NCI-H460 (cell line): ENCODE results near the gene PLEKHO2.

DNA sequence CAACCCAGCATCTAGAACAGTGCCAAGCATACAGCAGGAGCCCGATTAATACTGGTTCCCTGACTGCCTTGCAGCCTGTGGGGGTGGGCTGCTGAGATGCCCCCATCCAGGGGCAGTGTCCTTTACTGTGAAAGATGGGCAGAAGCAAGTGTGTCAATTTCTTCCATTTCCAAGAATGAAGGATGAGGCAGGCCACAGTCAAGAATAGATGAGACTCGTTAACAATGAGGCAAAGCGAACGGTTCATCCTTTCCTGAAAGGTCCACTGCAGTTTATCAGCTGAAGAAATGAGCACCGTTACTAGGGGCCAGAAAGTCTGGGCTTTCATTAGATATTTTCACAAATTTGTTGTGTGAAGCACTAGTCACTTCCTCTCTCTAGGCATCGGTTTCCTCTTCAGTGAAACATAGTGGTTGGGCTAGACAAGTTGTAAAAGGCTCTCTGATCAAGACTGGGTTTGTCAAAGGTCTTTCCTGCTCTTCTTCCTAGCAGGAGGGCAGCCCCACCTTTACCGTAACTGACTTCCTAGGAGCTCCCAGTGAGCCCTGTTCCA is 72.1 kb upstream of the HERC1 start:
RAMPAGE:
- cytosol, long total RNA = no peak
- long total RNA = no peak
- nucleus, long total RNA = no peak

DNA sequence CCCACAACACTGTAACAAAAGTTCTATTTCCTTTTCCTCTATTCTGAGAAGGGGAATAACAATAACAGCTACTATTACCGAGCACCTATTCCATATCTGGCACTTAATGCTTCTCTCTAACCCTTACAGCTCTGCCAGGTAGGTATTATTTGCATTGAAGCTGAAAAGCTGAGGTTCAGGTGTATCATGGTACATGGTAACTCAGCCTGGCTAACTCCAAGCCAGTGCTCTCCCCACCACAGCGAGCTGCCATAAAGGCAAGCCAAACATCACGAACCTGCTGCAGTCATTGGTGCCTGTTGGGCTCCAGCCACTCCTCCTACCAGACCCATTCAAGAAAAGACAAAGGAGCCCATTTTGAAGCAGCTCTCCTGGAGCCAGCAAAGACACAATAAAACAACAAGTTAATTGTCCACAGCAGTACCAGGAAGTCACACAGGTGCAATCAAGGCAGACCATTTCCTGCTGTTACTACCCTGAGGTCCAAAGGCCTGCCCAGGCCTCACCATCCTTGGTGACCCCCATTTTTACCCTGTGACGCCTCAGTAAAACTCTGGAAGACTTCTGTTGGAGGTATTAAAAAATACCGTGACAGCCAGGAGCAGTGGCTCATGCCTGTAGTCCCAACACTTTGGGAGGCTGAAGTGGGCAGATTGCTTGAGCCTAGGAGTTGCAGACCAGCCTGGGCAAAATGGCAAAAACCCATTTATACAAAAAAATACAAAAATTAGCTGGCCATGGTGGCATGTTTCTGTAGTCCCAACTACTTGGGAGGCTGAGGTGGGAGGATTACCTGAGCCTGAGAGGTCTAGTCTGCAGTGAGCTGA is 77.5 kb downstream of the DAPK2 start:
RAMPAGE:
- cytosol, long total RNA = no peak
- long total RNA = no peak
- nucleus, long total RNA = no peak

RAMPAGE:
- cytosol, long total RNA = no peak
- long total RNA = no peak
- nucleus, long total RNA = no peak
These were observed 62.7 kb downstream of the DAPK2 start for GRCh38 chr15:63983585-63983954.

RAMPAGE:
- cytosol, long total RNA = no peak
- long total RNA = no peak
- nucleus, long total RNA = no peak
These were observed 35.6 kb downstream of the DAPK2 start for GRCh38 chr15:64010616-64011243.

RAMPAGE:
- cytosol, long total RNA = no peak
- long total RNA = no peak
- nucleus, long total RNA = no peak
These were observed 28.6 kb downstream of the DAPK2 start for GRCh38 chr15:64017572-64018297.

DNA sequence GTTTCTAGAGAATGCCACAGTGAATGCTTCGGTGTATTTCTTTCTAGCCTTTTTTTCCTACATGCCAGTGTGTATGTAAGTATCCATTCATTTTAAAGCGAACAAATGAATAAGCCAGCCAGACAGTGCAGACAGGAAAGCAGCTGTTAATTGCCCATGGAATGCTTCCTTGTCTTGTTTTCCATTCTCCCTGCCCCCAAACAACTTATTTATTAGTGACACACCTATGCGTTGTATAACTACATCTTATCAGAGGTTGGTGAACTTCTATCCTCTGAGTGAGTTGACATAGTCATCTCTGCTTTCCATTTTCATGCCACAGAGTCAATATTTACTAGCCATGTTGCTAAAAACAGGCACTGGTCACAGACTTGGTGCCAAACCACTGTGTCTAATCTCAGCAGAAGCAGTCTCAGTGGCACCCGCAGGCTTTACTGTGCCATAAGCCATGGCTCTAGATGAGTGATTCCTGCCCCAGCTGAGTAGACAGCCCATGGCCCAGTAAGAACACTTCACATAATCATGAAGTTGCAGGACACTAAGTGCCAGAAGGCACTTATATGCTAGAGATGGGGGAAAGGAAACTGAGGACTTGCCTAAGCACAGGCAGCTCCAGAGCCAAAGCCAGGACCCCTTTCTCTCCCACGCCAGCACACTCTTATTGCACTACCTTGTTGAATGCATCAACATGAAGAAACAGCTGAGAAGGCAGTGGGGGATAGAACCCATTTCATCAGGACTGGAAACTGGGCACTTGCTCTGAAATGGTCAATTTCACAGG is 26.5 kb downstream of the DAPK2 start:
RAMPAGE:
- cytosol, long total RNA = no peak
- long total RNA = no peak
- nucleus, long total RNA = no peak

DNA sequence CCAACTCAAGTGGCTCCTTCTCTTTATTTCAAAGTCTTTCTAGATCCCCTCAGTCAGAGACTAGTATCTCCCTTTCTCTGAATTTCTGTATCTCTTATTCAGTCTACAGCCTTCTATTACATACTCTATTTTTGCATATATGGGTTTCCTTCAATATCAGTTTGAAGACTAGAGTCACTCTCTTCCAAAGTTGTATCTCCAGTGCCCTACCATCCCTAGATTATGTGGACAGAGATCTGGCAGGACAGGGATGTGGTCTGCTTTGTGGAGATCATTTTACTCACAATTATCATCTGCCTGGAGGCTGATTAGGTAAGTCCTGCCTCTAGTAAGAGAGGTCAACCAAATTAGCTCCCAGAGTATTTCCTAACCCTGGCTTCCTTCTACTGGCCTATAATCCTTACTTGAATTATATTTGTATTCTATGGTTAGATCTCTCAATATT is 1.2 kb downstream of the CIAO2A start:
RAMPAGE:
- cytosol, long total RNA = no peak
- long total RNA = no peak
- nucleus, long total RNA = no peak

RAMPAGE:
- cytosol, long total RNA = no peak
- long total RNA = no peak
- nucleus, long total RNA = no peak
These were observed 15.3 kb downstream of the SNX1 start for GRCh38 chr15:64110987-64111485.

DNA sequence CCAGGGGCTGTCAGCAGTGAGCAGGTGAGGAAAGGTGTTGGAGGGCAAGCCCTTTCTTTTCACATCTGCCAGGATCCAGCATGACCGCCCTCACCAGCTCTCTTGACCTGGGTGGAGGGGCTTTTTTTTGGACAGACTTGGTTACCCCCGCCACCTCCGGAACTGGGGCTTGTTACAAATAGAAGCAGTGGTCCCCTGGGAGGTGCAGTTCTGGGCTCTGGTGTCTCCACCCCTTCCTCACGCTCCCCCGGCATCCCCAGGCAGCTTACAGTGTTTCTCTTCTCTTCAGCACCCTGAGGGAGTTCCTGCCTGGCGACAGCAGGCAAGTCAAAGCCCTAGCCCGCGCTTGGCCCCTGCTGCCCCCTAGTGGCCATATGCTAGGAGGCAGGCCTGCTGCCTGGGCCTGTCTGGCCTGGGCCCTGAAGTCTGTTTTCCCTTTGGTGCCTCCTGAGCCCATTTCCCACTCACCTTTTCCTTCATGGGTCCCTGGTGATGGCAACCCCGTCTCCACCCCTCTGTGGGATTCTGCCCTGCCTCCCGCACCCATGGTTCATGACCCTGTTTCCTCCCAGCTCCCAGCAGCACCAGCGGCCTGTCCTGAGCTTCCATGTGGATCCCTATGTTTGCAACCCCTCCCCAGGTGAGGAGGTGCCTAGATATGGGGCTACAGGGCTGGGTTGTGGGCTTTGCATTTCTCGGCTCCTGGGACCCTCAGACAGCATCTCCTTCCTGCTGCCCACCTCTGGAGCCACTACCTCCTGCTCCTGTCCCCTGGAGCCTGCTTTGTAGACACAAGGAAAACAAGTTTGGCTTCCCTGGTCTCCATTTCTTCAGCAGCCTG is 2.1 kb downstream of the SNX22 start:
RAMPAGE:
- cytosol, long total RNA = no peak
- long total RNA = no peak
- nucleus, long total RNA = no peak

DNA sequence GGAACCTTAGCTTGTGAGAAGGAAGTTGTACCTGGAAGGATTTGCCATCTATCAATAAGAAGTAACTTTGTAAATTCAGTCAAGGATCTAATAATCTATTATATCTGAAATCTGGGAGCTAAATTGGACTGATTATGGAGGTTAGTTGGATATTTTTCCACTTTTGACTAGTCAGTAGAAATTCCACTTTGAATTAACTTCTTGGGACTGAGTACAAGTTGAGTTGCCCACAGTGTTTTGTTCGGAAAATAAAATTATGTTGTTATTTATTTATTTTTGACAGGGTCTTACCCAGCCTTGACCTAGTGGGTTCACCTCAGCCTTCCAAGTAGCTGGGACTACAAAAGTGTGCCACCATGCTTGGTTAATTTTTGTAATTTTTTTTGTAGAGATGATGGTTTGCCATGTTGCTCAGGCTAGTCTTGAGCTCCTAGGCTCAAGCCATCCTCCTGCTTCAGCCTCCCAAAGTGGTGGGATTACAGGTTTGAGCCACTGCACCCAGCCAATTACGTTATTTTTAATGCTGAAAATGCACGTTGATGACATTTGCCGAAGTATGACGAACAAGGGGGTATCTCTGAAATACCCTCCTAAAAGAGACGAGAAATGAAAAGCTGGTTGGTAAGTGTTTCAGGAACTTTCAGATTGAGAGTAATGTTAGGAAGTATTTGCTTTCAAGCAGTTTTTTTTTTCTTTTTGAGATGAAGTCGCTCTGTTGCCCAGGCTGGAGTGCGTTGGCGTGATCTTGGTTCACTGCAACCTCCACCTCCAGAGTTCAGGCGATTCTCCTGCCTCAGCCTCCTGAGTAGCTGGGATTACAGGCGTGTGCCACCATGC is 9.7 kb downstream of the ZNF609 start:
RAMPAGE:
- cytosol, long total RNA = no peak
- long total RNA = no peak
- nucleus, long total RNA = no peak

DNA sequence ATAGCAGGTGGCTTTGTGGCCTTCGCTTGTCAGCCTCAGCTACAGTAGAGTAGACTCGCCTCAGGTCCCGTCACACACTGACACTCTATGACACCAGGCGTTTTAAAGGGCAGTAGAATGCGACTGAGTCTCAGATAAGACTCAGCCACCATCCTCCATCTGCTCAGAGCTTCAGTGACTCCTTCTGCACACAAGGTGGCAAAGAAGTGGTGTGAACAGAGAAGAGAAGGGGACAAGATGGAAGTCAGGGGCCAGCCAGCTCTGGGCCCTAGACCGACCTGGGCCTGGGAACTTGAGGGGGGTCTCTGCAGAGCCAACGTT is 12.8 kb downstream of the RBPMS2 start:
RAMPAGE:
- cytosol, long total RNA = no peak
- long total RNA = no peak
- nucleus, long total RNA = no peak

RAMPAGE:
- cytosol, long total RNA = no peak
- long total RNA = no peak
- nucleus, long total RNA = no peak
These were observed 727 bp downstream of the RBPMS2 start for GRCh38 chr15:64774567-64775157.

DNA sequence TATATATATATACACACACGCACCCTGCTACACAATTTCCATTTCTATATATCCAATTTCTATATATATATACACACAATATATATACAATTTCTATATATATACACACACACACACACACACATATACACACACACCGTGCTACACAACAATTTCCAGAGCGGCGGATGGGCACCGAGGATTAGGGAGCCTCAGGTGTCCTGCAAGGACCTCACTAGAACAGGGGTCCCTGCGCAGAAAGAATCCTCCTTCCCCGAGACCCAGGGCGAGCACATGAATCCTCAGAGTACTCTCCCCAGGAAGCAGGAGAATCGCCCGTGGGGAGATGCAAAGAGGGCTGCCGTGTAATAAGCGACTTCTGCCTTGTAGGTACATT is 563 bp downstream of the PIF1 start:
RAMPAGE:
- cytosol, long total RNA = no peak
- long total RNA = no peak
- nucleus, long total RNA = no peak

RAMPAGE:
- cytosol, long total RNA = no peak
- long total RNA = no peak
- nucleus, long total RNA = no peak
These were observed at the start of gene PLEKHO2 for GRCh38 chr15:64841143-64842038. PLEKHO2 (plus strand) TSS chr15:64841915.

RAMPAGE:
- cytosol, long total RNA = no peak
- long total RNA = no peak
- nucleus, long total RNA = no peak
These were observed 1.2 kb downstream of the MTFMT start for GRCh38 chr15:65028314-65028626.

RAMPAGE:
- cytosol, long total RNA = no peak
- long total RNA = no peak
- nucleus, long total RNA = no peak
These were observed 3.6 kb upstream of the MTFMT start for GRCh38 chr15:65033043-65033459.

DNA sequence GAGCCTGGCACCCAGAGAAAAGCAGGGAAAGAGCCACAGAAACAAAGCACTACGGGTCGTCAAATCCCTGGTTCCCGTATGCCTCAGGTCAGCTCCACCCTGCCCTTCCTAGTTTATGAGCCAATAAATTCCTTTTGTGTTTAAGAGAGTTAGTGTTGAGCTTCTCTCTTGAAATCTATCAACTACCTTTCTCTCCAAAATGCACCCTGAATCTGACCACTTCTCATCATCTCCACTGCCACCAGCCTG is 2.2 kb upstream of the SLC51B start:
RAMPAGE:
- cytosol, long total RNA = no peak
- long total RNA = no peak
- nucleus, long total RNA = no peak

DNA sequence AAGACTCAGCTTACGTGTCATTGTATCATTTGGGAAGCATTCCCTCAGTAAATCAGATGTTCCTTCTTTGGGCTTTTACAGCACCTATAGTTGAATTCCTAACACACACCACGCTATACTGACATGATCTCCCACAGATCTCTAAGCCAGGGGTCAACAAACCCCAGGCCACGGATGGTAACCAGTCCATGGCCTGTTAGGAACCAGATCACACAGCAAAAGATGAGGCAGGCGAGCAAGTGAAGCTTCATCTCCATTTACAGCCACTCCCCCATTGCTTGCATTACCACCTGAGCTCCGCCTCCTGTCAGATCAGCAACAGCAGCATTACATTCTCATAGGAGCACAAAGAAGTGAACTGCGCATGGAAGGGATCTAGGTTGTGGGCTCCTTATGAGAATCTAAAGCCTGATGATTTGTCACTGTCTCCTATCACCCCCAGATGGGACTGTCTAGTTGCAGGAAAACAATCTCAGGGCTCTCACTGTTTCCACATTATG is 2.7 kb downstream of the PDCD7 start:
RAMPAGE:
- cytosol, long total RNA = no peak
- long total RNA = no peak
- nucleus, long total RNA = no peak

GRCh38 chr15:65184136-65184818 is 865 bp downstream of the CLPX start:
RAMPAGE:
- cytosol, long total RNA = no peak
- long total RNA = no peak
- nucleus, long total RNA = no peak

GRCh38 chr15:65303409-65304495 is 17.1 kb upstream of the PARP16 start:
RAMPAGE:
- cytosol, long total RNA = no peak
- long total RNA = no peak
- nucleus, long total RNA = no peak